WTC11 (cell line): Measurements from ENCODE around the genes ATG14, OTX2 and PCNX4.

- PRO-cap: bidirectional peak, plus-strand start at chr14:55411565, minus-strand start at chr14:55411506; bidirectional peak, plus-strand start at chr14:55411970, minus-strand start at chr14:55411830
These were observed at the start of gene ATG14 for GRCh38 chr14:55411191-55412309. ATG14 (minus strand) TSS chr14:55411830.

GRCh38 chr14:55715810-55716655 is 136.0 kb downstream of the KTN1 start:
- PRO-cap: no peak

GRCh38 chr14:56004378-56004690 is 113.9 kb upstream of the PELI2 start:
- PRO-cap: no peak

- PRO-cap: no peak
These were observed 6.4 kb downstream of the PELI2 start for GRCh38 chr14:56124440-56125165.

GRCh38 chr14:56148588-56148894 is 30.3 kb downstream of the PELI2 start:
- PRO-cap: no peak

- PRO-cap: bidirectional peak, plus-strand start at chr14:56810601, minus-strand start at chr14:56810479
These were observed at the start of gene OTX2 for GRCh38 chr14:56810328-56810837. OTX2 (minus strand) TSS chr14:56810479.

GRCh38 chr14:57407555-57408093 is 17.2 kb downstream of the NAA30 start:
- PRO-cap: no peak

DNA sequence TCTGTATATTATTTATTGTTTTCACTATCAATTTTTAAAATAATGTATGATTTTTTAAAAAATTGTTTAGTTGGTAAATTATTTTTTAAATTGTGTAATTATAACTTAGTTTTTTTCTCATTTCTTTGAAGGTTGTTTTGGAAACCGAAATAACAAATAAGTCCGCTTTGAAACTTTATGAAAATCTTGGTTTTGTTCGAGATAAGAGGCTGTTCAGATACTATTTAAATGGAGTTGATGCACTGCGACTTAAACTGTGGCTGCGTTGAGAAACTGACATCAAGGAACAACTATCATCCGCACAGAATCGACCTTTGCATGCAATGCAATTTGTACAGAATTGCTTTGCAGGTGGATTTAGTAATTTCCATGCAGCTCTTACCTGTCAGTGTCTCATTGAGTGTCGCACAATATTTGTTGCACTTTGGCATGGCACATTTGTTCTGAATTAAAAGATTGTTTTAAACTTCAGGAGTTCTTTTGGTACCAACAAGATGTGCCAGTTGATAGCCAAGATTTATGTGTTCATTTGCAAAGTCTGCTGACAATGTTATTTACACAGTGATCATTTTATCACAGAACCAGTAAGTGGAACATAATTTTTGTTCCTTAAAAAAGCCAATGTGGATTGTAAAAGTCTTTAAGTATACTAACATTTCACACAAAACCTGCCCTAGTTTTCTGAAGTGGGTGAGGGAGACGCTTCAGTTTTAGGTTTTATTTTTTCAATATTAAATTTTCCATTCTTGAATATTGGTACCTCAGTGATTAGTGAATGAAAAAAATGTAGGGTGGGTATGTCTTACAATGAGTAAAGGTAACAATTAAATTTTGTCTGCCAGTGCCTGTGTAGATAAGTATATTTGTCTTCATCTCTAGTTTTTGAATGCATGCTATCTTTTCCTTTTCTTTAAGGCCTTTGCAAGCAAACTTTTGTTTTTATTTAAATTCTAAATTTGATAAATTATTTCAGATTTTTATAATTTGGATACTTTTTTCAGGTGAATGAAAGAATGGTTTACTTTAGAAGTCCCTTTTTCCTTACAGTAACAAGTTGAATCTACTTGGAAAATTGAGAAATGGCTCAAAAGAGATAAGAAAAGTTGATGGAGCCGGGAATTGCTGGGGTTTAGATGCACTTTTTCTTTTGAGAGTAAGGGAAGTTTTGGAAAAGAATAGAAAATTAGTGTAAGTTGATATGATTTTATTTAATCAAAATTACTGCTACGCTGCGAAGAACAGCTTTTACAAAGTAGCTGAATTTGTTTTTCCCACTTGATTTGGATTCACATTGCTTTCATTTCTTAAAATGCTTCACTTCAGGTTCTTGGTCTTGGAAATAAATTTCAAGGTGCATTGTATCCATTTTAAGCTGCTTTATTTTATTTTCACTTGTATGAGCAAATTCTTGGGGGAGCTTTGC is 19.4 kb downstream of the NAA30 start:
- PRO-cap: no peak

GRCh38 chr14:58078010-58078547 is 73.9 kb downstream of the ARMH4 start:
- PRO-cap: no peak

DNA sequence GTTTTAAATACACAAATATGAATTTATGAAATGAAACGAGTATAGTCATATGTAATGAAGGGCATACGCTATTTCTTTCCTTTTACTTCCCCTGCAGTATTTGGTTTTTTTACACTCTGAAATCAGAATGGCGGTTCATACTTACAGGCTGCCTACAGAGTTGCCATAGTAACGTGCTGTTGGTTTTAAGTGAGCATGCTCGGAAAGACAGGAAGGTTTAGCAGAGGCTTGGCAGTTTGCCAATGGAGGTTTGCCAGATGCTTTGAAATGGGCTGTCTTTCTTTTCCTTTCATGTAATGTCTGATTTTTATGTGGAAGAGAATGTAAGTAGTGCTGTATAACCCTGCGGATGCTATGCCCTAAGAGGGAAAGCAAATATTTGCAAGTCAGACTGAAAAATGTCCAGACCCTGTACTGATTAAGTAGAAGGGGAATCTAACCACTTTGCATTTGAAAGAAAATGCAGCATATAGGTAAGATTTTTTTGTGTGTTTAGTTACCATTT is 32.7 kb downstream of the ARID4A start:
- PRO-cap: no peak

DNA sequence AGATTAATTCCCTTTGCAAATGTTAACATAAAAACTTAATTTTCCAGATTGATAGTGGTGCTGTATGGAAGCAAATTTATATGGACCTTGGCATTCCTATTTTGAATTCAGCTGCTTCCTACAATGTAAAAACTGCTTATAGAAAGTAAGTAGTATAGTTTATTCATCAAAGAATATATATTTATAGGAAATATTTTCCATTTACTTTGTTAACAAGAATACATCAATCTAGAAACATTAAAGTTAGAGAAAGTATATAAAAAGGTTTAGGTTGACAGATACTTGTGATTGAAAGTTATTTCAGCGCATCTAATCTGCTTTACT is 48.6 kb downstream of the ARID4A start:
- PRO-cap: no peak

GRCh38 chr14:58351012-58351673 is 44.6 kb upstream of the TOMM20L start:
- PRO-cap: no peak

GRCh38 chr14:58503402-58503921 is 75.9 kb downstream of the KIAA0586 start:
- PRO-cap: no peak

GRCh38 chr14:58656766-58657062 is 19.0 kb downstream of the DACT1 start:
- PRO-cap: no peak

DNA sequence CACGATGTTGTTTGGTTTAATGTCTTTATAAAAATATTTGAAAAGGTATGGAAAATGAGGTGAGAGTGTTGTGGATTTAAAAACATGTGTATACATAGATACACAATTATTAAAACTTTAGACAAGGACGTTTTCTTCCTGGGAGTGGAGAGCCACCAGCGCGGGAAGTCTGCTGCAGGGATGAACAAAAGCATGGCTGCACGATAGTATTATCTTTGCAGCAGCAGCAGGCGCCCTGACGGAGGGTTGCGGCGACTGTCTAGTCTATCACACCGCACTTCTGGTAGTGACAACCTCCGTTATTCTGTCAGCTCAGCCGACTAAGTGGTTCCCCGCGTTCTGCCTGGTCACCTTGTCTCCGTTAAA is 802 bp upstream of the DAAM1 start:
- PRO-cap: no peak

DNA sequence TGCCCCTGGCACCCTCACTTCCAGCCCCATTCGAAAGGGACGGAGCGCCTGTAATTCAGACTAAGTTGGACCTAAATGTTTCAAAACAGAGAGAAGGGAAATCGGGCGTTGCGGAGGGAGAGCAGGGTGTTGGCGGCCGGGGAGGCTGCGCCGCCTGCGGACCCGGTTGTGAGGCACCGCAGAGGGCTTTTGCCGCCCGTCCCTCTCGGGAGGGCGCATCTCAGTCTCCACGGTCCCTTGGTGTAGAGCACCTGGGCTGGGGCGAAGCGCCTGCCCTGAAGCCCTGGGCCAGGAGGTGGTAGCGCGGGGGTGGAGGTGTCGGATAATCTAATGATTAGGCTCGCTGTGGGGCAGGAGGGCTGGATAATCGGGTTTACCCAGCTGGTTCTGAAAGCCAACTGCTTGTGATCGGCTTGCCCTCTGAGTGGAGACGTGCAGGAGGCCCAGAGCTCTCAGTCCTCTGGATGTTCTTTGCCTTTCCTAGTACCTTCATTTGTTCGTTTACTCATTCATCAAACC is 884 bp downstream of the DAAM1 start:
- PRO-cap: no peak

DNA sequence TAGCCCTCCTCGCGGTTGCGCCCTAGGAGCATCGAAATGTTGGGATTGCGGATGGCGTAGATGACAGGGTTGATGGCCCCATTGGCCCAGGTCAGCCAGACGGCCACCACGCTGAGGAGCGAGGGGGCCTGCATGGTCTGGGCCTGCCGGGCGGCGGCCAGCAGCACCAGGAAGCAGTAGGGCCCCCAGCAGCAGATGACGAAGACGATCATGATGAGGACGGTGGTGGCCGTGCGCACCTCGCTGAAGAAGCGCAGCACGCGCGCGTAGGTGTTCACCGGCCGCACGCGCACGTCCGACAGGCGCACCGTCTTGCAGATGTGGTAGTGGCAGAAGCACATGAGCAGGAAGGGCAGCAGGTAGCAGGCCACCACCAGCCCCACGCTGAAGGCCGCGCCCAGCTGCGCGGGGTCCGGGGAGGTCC is 1.2 kb downstream of the GPR135 start:
- PRO-cap: no peak

- PRO-cap: no peak
These were observed 40.1 kb upstream of the PCNX4 start for GRCh38 chr14:60051540-60052095.

DNA sequence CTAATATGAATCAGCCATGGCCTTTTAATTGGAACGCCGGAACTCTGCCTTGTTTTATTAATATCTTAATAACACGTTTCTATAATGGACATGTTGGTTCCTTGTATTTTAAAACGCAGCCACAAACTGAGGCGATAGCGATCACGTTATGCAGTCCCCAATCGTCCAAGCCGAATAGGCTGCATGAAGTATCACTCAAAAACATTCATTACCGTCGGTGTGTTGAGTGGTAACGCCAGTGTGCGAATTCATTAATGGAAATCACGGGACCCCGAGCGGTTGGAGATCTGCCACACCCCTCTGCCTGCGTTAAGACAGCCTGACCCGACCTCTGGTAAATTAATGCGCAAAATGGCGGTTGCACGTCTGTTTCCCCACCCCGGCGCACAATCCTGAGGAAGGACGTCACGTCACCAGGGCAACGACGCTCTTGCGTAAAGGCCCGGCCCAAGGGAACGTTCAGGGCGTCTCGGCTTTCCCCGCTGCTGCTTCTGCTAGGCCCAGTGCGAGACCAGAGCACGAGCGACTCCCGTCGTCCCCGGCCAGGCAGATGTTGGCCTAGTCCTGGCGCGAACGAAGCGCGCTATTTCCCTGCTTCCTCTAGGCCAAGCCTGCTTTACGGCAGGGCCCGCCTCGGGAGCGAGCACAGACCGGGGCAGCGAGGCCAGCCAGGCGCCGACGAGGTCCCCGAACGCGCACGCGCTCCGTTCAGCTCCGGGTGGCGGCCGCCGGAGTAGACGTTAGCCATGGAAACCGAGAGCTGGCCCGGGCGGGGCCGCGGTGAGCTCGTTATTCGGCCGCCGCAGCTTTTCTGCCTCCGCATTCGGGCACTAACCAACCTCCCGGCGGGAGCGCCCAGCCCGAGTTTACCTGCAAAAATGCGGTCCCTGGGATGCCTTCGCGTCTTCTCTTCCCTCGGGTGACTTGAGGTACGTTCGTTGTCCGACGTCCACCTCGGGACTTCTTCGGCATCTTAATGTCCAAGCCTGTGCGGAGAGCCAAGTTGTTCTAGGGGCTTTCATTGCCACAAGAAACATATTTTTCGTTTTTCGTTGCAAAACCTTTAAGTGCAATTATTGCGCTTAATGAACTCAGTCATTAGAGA is at the start of gene PCNX4:
Gene PCNX4, plus strand, starts transcription at position 433 of the 1,105 bp plus-strand sequence.
- PRO-cap: bidirectional peak, plus-strand start at position 707 of the sequence, minus-strand start at position 336 of the sequence; bidirectional peak, plus-strand start at position 938 of the sequence, minus-strand start at position 975 of the sequence

- PRO-cap: no peak
These were observed 995 bp downstream of the PCNX4 start for GRCh38 chr14:60092596-60093240.